GM12891 (cell line): Measurements from ENCODE around the gene TRMU.

DNA sequence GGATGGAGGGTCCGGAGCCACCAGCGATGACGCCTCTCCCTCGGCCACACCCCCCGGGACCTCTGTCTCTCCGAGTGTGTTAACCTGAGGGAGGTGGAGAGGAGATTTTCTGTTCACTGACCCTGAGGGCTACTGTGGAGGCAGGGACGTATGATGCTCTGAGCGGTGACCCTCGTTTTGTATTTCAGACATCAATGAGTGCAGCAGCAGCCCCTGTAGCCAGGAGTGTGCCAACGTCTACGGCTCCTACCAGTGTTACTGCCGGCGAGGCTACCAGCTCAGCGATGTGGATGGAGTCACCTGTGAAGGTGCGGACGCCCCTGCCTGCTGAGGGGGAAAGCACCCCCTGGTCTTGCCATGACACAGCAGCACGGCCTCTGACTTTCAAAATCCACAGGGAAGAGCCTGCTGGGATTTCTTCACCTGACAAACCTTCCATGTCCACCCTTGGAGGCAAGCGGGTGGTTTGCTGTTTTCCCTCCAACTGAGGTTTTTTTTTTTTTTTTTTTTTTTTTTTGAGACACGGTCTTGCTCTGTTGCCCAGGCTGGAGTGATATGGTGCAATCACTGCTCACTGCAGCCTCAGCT is 44.3 kb downstream of the FBLN1 start:
- RRBS = 88% methylated on average over 4 of the region's 19 CpGs

DNA sequence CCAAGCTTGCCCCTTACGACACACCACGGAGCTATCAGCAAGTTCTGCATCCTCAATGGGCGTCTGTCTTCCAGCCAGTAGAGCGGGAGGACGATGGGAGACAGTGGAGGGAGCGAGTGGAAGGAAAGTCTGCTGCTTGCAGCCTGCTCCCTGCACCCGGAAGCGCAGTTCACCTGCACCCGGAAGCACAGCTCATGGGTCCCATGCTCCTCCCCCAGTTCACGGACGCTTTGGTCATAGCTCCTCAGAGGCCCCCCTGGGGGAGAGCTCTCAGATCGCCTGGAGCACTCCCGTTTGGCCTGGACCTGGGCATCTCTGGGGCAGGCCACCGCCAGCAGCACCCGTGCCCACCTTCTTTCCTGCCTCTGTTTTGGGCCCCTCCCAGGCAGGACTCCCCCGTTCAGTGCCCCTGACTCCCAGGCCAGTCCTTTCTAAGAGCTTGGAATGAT is 51.4 kb downstream of the FBLN1 start:
- RRBS = no CpG with 5 or more reads among the region's 16 CpGs

- RRBS = no CpG with 5 or more reads among the region's 25 CpGs
These were observed 71.1 kb upstream of the ATXN10 start for GRCh38 chr22:45600103-45601271.

GRCh38 chr22:45785297-45786117 is 113.9 kb downstream of the ATXN10 start:
- RRBS = no CpG with 5 or more reads among the region's 9 CpGs

GRCh38 chr22:45863943-45864695 is 112.8 kb downstream of the WNT7B start:
- RRBS = 4% methylated on average over 3 of the region's 16 CpGs

DNA sequence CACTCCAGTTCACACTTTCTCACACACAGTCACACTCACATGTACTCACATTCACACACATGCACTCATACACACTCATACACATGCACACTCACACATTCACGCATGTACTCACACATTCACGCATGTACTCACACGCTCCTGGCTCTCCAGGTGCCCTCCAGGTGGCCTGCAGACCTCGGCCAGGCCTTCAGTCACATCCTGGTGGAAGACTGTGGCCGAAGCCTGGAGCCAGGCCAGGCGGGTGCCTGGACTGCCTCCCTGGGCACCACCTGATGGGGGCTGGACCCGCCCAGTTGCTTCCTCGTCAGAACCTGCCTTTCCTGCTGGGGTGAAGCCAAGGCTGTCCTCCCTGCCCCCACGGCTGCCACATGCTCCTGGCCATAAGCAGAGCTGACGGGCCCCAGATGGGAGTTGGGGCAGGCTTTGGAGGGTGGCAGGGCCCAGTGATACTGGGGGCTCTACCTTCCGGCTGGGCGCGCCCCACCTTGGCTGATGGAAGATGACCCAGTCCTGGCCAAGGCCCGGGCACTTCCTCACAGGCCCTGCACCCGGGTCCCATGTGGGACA is 89.4 kb downstream of the WNT7B start:
- RRBS = 81% methylated on average over 4 of the region's 15 CpGs

GRCh38 chr22:45919397-45919871 is 57.5 kb downstream of the WNT7B start:
- RRBS = 66% methylated on average over 3 of the region's 13 CpGs

DNA sequence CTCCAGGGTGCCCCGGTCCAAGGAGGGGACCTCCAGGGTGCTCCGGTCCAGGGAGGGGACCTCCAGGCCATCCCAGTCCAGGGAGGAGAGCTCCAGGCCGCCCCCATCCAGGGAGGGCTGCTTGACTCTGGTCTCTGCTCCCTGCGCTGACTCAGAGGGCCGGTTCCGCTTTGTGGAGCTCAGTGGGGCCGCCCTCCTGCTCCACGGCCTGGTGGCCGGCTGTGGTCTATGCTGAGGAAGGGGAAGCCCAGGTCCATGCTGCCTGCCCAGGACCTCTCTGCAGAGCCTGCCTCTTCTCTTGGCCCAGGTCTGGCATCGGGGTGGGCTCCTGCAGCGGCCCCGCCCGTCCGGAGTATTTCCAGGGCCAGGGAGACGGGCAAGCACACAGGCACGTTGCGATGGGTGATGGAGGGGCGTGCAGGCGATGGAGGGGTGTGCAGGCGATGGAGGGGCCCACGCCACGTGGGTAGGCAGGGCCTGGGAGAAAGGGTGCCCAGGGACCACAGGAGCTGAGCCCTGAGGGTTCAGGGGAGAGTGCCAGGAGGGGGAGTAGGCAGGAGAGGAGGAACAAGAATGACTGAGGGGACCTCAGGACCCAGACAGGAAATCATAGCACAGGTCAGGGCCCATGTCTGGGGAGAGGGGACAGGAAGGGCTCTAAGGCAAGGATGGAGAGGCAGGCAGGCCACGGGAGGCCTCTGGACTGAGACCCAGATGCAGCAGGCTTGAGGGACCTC is 19.7 kb upstream of the WNT7B start:
- RRBS = 6% methylated on average over 5 of the region's 23 CpGs

GRCh38 chr22:46006138-46006382 is 29.1 kb upstream of the WNT7B start:
- RRBS = no CpG with 5 or more reads among the region's 3 CpGs

DNA sequence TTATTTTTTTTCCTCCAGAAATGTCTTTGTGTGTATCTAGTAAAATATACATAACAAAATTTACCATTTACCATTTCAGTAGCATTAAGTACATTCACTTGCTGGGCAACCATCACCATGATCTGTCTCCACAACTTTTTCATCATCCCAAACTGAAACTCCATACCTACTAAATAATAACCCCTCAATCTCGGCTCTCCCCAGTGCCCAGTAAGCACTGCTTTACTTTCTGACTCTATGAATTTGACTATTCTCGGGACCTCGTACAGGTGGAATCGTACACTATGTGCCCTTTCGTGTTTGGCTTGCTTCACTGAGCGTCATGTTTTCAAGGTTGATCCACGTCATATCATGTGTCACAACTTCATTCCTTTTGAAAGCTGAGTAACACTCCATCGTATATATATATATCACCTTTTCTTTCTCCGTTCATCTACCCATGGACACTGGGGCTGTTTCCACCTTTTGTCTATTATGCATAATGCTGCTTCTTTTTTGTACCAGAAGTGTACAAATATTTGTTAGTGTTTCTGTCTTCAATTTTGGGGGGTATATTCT is 56.8 kb upstream of the WNT7B start:
- RRBS = no CpG with 5 or more reads among the region's 9 CpGs

- RRBS = no CpG with 5 or more reads among the region's 7 CpGs
These were observed 69.1 kb upstream of the WNT7B start for GRCh38 chr22:46046018-46046567.

DNA sequence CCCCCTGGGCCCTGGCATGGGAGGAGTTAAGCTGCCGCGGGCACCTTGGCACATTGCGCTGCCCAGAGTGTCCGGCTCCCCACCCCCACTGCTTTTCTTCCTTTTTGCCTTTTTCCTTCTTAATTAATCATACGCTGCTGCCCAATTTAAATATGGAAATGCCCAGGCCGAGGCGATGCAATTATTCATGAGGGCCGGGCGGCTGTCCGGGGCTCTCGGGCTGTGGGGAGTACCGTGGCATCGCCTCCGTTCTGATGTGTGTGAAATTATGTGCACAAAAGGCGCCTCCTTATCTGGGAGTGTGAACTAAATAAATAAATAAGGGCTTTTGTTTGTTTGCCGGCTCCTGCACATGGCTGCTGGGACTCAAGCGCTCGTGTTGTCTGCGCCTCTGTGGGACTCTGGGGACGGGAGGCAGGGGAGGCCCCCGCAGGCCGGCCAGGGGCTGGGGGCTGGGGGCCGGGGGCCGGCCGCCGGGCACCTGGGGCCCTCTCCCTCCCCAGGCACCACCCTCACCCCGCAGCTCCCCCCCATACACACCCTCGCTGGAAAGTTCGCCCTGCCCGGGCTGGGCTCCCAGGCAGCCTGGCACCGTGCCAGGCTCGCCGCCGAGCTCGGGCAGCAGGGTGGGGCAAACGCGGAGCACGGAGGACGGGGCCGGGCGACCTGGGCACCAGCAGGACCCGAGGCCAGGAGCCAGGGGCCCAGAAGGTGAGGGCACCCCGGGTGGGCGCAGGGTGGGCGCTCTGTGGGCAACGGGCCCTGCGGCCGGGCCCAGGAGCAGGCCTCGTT is 76.4 kb upstream of the WNT7B start:
- RRBS = 3% methylated on average over 22 of the region's 49 CpGs

DNA sequence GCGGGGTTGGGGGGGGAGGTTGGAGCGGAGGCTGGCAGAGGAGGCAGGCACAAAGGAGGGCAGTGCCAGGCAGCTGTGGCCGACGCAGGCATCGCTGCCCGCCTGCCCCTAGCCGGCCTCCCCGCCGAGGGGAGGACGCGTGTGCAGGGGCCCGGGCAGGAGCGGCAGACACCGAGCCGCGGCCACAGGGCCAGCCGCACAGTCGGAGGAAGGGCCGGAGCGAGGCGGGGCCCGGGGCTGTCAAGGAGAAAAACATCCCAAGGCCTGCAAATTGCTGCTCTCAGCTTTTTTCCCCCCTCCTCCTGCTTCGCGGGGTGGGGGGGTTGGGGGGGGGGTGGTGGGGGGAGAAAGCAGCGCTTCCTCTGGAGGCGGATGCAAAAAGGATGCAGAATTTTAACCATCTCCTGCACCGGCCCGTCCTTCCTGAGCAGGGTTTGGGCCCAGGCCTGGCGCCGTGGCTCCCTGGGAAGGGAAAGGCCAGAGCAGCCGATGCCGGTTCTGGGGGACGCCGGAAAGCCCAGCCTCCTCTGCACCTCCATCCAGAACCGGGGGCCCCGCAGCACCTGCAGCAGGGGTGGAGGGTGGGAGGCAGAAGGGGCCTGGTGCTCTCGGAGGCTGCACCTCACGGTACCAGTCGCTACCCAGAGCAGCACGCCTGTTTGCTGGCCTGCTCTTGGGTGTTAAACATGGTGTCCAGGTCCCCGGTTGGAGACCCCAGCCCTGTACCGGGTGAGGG is 77.2 kb upstream of the WNT7B start:
- RRBS = 1% methylated on average over 16 of the region's 42 CpGs

DNA sequence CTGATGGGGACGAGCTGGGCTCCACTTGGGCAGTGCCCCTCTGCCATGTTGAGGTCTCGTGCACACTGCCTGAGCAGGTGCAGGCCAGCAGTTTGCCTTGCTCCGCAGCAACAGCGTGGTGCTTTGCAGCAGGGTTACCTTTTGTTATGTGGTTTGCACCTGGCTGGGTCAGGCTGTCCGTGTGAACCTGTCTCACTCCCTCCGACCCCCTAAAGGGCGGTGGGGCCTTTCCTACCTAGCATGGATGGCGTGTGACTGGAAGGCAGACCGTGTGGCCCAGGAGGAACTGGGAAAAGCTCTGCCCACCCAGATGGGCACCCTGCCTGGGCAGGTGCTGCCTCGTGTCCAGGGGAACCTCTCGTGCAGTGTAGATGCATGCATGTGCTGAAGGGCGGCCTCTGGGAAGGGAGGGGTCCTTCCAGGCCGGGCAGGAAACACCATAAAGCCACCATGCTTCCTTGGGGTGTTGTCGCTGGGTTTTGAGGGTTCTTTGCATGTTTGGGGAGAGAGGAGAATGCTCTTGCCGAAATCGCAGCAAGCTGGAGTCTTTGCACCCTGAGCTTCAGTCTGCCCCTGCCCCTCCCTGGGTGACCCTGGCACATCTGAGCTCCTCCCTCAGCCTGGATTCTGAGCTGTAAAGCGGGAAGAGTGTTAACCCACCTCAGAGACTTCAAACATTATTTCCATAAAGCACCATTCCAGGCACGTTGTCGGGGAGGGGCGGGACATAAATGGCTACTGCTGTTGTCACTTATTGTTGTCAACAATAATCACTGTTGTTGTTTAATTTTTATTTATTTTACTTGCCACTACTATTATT is 75.3 kb upstream of the PPARA start:
- RRBS = no CpG with 5 or more reads among the region's 20 CpGs

DNA sequence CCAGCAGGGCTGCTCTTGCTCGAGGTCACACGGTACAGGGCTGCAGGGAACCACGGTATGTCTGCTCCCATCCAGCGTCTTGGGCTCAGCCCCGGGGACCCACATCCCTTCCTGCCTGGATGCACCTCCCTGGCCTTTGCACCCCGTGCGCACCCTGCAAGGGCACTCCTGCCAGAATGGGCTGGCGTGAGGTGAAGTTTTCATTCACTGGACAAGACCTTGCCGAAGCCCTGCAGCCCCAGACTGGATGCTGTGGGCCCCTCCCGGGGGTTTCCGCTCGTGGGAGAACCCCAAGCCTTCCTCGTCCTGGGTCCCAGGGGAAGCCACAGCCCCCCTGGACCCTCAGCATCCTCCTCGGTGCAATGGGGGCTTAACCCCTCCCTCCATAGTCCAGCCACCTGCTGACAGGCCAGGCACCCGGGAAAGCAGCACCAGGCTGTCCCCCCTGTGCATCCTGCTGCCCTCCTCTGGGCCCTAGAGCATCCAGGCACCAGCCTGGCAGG is 41.8 kb upstream of the PPARA start:
- RRBS = 86% methylated on average over 2 of the region's 15 CpGs

DNA sequence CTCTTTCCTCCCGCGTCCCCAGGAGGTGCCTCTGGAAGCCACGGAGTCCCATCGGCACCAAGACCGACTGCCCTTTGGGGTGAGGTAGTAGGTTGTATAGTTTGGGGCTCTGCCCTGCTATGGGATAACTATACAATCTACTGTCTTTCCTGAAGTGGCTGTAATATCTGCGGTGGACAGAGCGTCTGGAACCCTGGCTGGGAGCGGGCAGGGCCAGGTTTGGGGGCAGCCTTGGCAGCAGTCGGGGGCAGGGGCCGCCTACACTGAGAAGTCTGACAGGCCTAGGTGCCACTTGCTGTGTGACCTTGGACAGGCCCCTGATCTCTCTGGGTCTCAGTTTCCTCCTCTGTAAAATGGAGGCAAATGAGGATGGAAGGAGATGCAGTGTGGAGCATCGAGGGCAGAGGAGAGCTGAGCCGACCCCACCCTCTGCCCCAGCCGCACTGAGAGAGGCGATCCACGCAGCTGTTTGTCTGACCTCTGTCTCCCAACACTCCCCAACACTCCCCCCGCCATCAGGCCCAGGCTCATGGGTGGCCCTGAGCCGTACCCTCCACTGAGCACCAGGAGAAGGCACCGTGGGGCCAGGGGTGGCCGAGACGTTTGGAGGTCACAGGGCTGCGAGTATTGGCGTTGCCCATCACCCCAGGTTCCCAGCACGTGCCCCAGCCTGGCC is 37.5 kb upstream of the PPARA start:
- RRBS = no CpG with 5 or more reads among the region's 23 CpGs

- RRBS = no CpG with 5 or more reads among the region's 5 CpGs
These were observed 16.7 kb downstream of the CDPF1 start for GRCh38 chr22:46233357-46233735.

- RRBS = under 1% methylated on average over 21 of the region's 96 CpGs
These were observed at the start of gene TRMU for GRCh38 chr22:46335141-46336144. TSS of gene TRMU (plus strand) at chr22:46335714.

- RRBS = no CpG with 5 or more reads among the region's 11 CpGs
These were observed 37.7 kb downstream of the TRMU start for GRCh38 chr22:46373139-46373627.

- RRBS = no CpG with 5 or more reads among the region's 5 CpGs
These were observed 42.2 kb downstream of the TRMU start for GRCh38 chr22:46377772-46377974.